Occipital lobe (tissue), 2 donors: ENCODE measurements around a stretch of chr6.

DNA sequence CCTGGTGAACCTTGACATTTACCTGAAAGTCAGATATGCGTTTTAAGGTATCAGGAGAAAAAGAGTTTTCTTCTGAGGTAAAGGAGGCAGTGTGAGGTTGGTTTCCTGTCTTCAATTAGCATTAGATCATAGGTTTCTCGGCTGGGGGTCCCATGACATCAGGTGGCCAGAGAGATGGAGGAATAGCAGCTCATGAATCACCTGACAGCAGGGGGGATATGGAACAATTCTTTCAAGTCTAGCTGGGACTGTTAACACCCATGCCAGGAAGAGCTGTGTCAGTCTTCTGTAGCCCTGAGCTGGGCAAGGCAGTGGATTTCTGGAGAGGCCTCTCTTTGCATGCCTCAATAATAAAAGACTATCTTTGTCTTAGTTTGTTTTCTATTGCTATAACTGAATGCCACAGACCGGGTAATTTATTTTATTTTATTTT is 107.9 kb upstream of the TMEM170B start:
- RAMPAGE, long total RNA, result no peak

DNA sequence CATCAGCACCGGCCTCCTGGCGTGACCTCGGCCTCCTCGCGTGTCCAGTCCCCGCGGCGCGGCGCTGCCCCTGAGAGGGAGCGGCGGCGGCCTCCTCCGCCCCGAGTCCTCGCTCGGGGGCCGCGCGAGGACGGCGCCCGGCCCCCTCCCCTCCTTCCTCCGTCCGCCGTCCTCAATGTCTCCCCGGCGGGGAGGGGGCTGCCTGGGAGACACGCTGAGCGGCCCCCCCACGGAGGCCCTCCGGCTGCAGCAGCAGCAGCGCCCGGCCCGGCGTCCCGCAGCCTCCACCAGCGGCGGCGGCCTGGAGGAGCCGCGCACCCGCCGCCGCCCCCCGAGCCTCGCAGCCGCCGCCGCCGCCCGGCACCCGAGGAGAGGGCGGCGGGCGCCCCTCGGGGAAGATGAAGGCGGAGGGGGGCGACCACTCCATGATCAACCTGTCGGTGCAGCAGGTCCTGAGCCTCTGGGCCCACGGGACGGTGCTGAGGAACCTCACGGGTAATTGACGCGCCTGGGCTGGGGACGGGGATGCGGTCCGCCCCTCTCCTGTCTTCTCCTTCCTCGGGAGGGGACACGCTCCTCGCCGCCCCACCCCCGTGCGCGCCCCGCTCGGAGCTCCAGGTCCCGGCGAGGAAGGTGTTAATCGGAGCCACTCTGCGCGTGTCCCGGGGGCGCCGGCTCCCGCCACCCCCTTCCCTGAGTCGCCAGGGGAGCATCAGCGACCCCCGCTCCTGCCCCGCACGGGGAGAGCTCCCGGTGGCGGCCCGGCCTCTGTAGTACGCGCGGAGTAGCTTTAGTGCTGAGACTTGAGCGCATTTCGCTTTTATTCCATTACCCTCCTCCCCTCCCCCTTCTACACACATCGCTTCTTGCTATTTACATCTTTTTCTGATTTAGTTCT is 580 bp downstream of the TMEM170B start:
- RAMPAGE, long total RNA, result no peak

GRCh38 chr6:11548820-11549346 is 11.3 kb downstream of the TMEM170B start:
- RAMPAGE, long total RNA, result no peak

DNA sequence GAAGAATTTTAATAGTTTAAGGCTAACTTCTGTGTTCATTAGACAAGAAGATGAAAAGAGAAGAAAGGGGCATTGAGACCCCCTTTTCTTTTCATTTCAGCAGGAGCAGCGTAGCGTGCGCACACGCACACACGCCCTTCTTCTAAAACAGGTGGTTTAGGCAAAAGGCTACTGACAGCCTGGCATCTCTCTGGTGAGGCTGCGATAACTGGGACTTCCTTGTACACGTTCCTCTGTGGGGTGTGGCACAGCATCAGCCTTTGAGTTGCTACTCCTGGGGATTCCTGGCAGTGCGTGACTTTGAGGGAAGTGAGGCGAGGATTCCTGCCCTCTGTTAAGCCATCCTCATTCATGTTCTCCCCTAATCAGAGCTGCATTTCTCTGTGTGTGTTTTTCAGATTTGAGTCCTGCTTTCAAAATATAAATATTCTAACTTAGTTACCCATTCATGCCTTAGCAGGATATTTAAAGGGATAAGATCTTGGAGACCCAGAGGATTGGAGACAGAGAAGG is 94.7 kb downstream of the TMEM170B start:
- RAMPAGE, long total RNA, result no peak

- RAMPAGE, long total RNA, result no peak
Measured at GRCh38 chr6:11650781-11651113, 113.2 kb downstream of the TMEM170B start.

DNA sequence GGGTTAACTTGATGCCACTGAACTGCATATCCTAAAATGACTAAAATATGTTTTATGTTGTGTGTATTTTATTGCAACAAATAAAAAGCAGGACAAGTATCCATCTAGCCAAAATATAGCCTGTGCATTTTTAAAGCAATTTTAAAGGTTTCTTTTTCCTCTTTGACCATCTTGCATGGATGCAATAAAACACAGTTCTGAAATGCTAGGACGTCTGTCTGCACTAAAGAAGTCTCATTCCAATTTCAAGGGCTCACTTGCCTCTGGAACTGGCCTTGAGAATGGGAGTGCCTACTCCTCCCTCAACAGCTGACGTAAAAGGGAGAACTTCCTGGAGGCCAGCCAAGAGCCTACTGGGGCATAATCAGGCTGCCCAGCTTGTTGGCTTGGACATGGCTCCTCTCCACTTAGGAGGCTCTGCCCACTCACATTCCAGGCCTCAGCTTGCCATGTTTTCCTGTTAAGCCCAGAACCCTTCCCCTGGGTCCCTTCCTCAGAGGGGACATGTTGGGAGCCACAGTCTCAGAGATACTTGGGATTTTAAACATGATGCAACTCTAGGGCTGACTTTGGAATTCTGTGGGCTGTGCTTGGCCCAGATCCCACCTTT is 31.3 kb upstream of the ADTRP start:
- RAMPAGE, long total RNA, result no peak

- RAMPAGE, long total RNA, result no peak
Measured at GRCh38 chr6:11901001-11901640, 111.0 kb upstream of the HIVEP1 start.

- RAMPAGE, long total RNA, result no peak
Measured at GRCh38 chr6:11920782-11921081, 91.4 kb upstream of the HIVEP1 start.

DNA sequence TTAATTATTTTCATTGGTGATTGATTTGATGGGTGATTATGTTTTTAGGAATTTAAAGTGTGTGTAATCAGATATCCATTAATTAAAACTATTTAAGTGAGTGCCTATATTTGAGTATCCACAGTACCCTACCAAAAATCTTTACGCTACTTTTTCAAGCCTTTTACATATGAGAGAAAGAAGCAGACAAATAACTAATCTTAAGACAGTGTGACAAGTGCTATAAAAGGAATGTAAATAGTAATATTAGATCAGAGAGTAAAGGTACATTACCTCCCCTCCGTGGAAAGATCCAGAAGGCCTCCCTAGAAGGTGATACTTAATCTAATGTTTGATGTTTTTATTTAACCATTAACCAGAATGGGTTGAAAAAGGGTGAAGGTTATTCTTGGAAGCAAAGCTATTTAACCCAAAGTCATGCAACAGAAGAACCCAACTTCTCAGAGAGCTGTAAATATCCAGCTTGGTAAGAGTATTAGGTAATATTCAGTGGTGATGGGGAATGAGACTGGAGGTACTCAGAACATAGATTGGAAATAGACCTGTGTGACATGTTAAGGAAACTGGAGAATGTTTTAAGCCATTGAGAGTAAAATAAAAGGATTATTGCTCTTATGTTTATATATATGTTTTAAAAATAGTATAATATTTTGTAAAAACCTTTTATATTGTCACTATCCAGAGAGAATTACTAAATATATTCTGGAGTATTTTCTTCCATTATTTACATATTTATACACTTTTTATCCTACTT is 68.0 kb upstream of the HIVEP1 start:
- RAMPAGE, long total RNA, result no peak

DNA sequence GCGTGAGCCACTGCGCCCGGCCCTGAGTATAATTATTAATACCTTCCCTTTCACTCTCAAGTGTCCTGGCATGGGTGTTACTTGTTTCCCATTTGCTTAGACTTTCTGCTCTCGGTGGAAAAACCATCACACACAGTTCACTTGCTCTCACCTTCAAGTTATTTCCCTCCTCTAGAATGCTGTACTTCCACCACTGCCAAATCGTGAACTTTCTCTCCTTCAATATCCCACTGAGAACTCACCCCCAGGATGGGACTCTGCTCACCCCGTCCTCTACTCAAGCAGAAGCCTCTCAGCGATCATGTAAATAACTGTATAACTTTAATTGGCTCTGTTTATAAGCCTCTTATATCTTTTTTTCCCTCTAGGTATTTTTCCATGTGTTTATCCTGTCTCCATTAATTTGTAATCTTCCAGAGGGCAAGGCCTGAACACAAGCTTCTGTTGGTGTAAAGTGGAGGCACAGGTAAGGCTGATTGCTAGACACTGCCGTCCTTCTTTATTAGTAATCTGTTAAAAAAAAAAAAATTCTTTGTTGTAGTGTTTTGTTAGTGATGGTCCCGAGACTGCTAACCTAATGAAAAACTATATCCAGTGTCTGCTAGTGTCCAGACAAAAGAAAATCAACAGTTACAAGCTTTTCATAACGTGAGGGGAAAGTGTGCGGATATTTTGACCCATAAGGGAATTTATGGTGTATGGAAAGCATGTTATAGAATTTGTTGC is 4.4 kb upstream of the HIVEP1 start:
- RAMPAGE, long total RNA, result no peak

DNA sequence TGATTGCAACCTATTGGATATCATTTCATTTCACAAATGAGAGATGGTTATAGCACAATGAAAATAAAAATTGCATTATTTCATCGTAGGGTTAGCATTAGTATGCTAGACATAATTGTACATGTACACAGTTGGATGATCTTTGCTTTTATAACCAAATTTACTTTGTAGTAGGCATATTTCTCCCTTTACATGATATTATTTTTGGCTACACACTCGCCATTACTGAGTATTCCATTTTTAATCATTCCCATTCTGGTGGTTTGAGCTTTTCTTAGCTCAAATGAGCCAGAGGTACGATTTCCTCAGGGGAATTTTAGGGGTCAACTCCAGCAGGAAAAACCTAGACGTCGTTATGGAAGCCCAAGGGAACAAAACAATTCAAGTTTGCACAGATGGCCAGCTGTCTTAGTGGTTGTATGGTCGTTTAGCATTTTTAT is 2.0 kb upstream of the HIVEP1 start:
- RAMPAGE, long total RNA, result no peak

GRCh38 chr6:12012875-12013369 is 810 bp downstream of the HIVEP1 start:
- RAMPAGE, long total RNA, result no peak

- RAMPAGE, long total RNA, result no peak
Measured at GRCh38 chr6:12103201-12103583, 91.1 kb downstream of the HIVEP1 start.

- RAMPAGE, long total RNA, result no peak
Measured at GRCh38 chr6:12130571-12131171, 118.6 kb downstream of the HIVEP1 start.

- RAMPAGE, long total RNA, result no peak
Measured at GRCh38 chr6:12291277-12291520, 1.0 kb downstream of the EDN1 start.

- RAMPAGE, long total RNA, result no peak
Measured at GRCh38 chr6:12328618-12329092, 38.5 kb downstream of the EDN1 start.

- RAMPAGE, long total RNA, result no peak
Measured at GRCh38 chr6:12364200-12364628, 74.1 kb downstream of the EDN1 start.

DNA sequence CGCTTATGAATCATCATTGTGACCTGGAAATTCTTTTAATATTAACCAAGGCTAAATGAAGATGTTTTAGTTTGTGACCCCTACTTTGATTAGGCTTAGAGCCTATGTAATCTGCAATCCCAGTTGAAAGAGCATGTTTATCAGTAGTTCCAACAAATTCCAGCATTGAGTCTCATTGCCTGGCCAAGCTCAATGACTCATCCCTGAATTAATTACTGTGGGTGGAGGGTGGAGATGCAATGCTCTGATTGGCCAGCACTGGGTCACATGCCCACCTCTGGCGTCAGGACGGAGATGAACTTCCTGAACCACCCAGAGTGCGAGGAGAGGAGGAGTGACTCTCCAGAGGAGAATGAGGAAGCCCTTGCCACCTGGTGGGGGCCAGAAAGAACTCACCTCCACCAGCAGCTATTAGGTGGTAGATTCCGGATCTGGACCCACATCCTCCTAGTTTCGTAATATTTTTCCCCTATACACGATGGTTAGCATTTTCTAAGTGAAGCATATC is 284.0 kb downstream of the TBC1D7 start:
- RAMPAGE, long total RNA, result no peak

DNA sequence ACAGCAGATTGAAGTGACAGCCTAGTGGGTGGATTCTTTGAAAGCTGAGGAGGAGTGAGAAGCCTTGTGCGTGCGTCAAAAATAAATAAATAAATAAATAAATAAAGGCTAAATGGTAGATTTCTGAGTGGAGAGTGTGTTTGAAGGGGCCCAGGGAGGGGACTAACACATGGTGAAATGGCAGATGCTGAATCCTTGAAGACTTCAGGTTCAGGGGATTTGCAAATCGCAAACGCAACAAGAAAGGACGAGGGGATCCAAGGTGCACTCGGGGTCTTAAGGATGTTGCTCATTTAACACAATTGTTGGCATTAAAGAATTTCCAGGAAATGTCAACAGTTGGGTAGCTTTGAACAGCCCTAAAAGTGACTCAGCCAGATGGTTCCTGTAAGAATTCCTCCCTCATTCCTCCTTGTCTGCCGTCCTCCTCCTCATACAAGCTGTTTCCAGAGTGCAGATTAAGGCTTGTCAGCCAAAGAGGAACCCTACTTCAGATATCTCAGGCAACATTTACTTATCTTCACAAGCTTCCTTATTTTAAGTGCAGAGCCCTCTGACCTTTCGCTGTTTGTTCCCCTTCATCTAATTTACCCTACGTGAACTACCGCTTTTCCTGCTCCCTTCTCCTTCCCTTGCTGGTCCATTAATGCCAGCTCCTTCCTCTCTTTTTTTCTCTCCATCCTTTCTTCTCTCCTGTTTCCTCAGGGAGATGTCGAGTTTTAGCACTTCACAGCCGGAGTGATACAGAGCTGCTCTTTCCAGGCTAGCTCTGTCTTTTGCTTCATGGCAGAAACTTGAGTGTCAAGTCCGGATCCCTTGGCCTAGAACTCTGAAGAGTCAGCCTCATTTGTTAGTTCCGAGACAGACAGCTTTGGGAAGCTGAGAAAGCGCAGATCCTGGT is 26.0 kb upstream of the TBC1D7 start:
- RAMPAGE, long total RNA, result no peak

GRCh38 chr6:13452579-13453220 is 34.7 kb downstream of the GFOD1 start:
- RAMPAGE, long total RNA, result no peak